ENCODE measurements around a stretch of chr5.

DNA sequence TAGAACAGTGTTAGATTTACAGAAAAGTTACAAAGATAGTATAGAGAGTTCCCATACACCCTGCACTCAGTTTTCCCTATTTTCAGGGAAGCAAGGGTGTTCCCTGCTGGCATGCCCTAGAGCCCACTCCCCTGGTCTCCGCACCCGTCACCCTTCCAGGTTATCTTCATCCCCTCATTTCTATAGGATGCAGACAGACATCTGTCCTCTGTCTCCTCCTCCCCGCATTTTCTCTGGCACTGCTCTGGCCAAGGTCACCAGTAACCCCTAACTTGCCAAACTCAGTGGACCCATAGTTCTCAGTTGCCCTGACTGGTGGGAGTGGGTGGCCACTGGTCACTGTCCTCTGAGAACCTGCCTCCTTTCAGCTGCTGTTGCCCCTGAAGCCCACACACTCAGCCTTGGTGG, 2.0 kb upstream of the DBN1 start:
- PRO-cap, result no peak

DNA sequence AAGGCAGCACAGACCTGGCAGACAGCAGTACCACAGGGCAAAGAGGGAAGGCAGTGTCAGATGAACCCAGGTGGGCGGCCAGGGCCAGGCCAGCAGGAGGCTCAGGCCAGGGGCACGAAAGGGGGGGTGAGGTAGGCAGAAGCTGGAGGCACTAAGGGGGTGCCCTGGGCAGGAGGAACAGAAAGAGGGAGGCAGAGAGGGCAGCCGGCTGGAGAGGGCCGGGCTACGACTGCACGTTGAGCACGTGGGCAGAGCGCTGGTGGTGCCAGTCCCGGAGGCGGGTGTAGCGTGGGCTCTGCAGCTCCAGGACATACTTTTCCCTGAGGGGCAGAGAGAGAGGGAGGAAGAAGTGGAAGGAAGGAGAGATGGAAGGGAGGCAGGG, 7.1 kb downstream of the PDLIM7 start:
- PRO-cap, result no peak

DNA sequence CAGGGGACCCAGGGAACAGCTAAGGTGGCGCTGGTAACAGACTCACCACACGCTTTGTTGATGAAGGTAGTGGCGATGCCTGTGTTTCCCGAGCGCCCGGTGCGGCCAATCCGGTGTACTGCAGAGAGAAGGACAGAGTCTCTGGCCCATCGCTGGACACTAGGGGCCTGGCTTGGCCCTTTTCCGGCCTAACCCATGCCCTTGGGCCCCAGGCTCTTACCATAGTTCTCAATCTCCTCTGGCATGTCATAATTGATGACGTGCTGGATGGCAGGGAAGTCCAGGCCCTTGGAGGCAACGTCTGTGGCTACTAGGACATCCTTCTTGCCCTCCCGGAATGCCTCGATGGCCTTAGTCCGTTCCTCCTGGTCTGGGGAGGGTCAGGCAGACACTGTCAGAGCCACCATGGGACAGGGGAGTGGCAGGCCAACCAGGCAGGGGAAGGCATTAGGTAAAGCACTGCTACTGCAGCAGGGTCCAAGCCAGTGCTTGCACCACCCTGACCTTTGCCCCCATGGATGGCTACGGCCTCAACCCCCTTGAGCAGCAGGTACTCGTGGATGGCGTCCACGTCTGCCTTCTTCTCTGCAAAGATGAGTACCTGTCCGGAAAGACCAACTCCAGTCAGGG, 2.8 kb upstream of the DOK3 start:
- PRO-cap, result no peak

GRCh38 chr5:177606033-177606850, 6.3 kb downstream of the B4GALT7 start:
- PRO-cap, result no peak

GRCh38 chr5:177930015-177931121, 65.7 kb downstream of the PROP1 start:
- PRO-cap, result unidirectional peak, minus-strand start at chr5:177930768

- PRO-cap, result no peak
These were observed 56.6 kb downstream of the PROP1 start for GRCh38 chr5:177939183-177940129.

DNA sequence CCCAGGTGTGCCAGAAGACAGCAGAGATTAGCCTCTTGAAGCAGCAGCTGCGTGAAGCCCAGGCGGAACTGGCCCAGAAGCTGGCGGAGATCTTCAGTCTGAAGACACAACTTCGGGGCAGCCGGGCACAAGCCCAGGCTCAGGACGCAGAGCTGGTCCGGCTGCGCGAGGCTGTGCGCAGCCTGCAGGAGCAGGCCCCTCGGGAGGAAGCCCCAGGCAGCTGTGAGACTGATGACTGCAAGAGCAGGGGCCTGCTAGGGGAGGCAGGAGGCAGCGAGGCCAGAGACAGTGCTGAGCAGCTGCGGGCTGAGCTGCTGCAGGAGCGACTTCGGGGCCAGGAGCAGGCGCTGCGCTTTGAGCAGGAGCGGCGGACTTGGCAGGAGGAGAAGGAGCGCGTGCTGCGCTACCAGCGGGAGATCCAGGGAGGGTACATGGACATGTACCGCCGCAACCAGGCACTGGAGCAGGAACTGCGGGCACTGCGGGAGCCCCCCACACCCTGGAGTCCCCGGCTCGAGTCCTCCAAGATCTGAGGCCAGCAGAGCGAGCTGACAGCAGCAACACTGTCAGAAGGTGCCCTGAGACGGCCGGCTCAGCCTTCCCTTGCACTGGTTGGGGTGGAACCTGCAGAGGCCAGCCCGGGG, 8.3 kb downstream of the N4BP3 start:
- PRO-cap, result no peak

- PRO-cap, result no peak
These were observed 7.3 kb upstream of the RMND5B start for GRCh38 chr5:178123414-178123932.

DNA sequence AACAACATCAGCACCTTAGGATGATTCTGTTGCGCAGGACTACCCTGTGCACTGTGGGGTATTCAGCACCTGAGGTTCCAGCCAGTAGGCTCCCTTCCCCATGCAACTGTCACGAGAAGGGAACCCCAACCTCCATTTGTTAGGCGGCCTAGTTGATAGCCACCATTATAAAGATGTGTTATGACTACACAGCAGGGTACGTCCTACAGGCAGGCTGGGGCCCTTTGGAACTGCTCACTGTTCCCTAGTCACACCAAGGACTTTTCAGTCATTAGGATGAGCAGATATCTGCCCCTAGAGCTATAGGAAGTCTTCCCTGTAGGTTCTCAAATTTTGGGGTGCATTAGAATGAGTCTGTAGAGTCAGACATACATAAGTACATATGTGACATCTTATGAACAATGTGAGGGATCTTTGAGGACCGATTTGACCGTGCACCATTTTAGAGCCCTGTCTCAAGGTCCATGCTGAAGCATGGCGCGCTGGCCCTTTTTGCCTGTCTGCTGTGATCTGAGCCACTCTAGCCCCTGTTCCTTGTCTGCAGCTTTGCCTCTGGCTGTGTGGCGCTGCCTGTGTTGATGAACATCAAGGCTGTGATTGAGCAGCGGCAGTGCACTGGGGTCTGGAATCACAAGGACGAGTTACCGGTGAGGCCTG, 6.6 kb downstream of the NHP2 start:
- PRO-cap, result no peak

- PRO-cap, result no peak
These were observed 243 bp upstream of the PHYKPL start for GRCh38 chr5:178232976-178233113.

DNA sequence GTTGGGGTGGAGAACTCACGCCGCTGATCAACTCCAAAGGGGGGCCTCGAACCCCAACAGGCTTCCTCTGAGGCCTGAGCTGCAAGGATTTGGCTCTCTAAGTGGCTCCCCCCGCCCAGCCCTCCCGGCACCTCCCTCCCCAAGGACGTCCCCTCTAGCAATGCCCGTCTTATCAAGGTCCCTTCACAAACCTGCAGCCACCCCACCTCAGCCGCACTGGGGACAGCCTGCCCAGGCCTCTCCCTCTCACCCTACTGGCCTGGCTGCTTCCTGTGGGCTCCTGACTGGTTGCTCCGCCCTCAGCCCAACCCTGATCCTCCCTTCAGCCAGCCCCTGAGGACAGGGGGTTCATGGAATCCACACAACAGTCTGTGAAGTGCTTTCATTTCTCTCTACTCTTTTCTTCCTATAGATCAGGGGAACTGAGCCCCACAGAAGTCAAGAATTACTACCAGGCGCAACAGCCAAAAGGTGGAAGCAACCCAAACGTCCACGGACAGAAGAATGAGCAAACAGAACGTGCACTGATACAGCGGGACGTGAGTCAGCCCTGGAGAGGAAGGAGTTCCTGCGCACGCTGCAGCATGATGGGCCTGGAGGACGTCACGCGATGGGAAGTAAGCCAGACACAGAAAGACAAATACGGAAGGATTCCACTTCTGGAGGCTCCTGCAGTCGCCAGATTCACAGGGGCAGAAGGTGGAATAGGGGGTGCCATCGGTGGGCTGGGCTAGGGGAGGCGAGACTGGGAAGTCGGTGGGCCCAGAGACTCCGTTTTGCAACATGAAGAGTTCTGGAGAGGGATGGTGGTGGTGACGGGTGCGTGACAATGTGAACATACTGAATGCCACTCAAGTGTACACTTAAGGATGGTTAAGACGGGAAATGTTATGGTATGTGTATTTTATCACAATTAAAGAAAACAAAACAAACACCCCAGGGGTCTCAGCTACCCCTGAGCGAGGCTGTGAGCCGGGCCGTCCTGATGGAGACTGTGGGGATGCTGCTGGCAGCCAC, 80.2 kb upstream of the PHYKPL start:
- PRO-cap, result unidirectional peak, minus-strand start at position 253 of the sequence; bidirectional peak, plus-strand start at position 649 of the sequence, minus-strand start at position 506 of the sequence

DNA sequence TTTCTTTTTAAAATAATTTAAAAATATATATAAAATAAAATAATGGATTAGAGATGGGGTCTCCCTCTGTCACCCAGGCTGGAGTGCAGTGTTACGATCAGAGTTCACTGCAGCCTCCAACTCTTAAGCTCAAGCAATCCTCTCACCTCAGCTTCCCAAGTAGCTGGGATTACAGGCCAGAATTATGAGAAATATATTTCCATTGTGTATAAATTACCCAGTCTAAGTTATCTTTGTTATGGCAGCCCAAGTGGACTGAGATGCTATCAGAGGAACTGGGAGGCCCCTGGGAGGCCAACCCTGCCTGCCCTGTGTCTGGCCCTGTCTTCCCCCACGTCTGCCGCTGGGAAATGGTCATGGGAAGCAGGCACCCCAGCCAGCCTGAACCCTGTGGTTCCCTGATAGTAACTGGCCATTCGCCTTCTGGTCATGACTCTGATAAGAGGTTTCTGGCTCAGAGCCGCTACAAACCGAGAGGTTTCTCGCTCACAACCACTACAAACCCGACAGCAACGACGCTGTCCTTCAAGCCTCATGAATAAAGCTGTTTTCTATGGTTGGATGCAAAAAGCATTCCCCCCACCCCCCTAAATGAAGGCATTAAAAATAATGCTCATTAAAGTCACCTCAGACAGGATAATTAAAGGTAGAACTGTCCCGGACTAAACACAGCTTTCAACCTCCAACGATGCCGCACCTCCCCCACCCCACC, 141.1 kb downstream of the COL23A1 start:
- PRO-cap, result no peak

DNA sequence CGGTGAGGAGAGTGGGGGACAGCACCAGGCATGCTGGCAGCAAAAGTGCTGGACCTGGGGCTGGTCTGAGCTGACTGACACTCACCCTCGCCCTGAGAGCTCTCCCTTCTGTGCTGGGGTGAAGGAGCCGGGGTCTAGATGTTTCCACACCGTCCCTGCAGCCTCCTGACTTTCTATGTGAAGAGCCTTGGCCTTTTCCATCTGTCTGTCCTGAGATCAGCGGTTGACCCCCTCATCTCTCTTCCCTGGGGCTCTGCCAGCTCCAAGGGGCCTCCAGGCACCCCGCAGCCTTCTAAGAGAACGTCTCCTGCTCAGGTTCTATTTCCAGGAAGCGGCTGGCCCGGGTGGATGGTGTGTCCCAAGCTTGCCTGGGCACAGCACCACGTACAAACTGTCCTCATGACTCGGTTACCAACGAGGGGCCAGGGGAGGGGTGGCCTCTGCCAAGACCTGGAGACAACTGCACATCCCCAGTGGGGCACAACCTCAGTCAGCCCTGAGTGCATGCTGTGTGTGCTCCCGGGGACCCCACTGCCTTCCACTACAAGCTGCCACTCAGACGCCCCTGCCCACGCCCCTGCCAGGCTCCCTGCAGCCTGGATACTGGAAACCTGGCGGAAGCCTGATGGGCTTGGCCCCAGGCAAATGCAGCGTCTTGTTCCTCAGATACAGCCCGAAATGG, 62.9 kb downstream of the COL23A1 start:
- PRO-cap, result no peak

- PRO-cap, result no peak
These were observed 47.7 kb downstream of the COL23A1 start for GRCh38 chr5:178542396-178542973.

DNA sequence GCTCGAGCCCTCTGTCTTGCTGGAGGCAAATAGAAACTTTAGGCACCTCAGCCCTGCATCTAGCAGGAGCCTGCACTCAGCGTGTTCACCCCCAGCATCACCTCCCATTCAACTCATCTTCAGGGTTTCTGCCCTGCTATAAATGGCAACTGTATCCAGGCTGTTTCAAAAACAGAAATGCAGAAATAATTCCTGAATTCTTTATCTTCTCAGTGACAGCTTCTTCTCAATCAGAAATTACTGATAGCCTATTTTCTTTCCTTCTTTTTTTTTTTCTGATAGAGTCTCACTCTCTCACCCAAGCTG, 31.3 kb downstream of the ZNF354A start:
- PRO-cap, result no peak

DNA sequence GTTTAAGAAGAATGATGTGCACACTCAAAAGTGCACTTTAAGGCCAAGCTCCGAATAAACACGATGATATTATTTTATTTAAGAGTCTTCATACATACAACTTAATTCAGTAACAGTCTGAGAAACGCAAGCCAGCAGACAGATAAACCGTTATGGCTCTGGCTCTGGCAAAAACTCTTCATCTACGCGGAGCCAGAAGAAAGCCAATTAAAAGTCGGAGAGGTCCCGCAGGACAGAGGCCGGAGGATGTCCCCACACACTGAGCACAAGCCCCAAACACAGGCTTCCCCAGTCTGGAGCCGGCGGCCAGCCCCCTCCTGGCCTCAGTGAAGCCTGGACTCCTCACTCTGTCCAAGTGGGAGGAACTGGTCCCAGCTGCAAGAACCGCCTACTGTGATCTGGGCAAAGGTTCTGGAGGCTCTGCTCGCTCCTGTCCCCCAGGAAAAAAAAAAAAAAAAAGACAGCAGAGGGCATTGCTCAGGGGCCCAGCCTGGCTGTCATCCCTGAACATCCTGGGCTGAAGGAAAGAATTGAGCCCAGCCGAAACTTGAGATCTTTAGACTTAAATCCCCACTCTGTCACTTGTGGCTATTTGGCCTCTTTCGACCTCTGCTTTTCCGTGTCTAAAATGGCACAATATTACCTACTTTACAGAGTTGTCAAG, 44.4 kb downstream of the ADAMTS2 start:
- PRO-cap, result no peak

DNA sequence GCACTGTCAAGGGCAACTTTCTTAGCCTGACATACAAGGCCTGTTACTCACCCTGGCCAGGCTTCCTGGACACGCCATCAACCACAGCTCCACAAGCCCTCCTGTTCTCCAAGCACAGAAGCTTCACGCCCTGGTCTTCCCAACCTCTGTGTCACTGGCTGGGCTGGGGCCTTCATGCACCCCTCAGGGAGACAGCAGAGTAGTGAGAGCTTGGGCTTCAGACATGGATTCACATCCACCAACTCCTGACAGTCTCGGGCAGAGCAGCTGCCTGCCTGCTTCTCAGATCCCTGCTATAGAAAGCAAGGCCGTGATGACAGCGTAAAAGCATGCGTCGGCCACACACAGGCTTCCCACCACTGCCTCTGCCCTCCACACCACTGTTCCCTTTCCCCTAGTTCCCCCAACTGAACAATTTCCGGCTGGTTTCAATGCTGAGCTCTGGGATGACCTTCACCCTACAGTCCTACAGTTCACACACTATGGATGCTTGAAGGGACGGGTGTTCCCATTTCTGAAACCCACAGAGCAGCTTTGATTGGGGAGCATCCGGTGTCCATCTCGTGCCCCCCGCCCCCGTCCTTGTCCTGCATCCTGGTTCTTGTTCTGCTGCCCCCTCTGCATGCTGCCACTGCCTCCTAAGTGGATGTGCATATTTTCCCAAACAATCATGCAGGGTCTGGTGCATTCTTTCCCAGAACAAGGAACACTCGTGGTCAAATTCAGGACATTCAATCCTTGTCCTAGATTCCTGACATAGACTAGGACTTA, 33.4 kb upstream of the ADAMTS2 start:
- PRO-cap, result no peak

GRCh38 chr5:179550707-179551507, 553 bp downstream of the RUFY1 start:
- PRO-cap, result bidirectional peak, plus-strand start at chr5:179550824, minus-strand start at chr5:179550790; bidirectional peak, plus-strand start at chr5:179551195, minus-strand start at chr5:179551228

- PRO-cap, result no peak
These were observed 6.7 kb downstream of the HNRNPH1 start for GRCh38 chr5:179616710-179617286.

GRCh38 chr5:179796868-179797227, 3.1 kb downstream of the LTC4S start:
- PRO-cap, result no peak